SJCRH30 (cell line): ENCODE data around the genes STMP1 and FMC1.

DNA sequence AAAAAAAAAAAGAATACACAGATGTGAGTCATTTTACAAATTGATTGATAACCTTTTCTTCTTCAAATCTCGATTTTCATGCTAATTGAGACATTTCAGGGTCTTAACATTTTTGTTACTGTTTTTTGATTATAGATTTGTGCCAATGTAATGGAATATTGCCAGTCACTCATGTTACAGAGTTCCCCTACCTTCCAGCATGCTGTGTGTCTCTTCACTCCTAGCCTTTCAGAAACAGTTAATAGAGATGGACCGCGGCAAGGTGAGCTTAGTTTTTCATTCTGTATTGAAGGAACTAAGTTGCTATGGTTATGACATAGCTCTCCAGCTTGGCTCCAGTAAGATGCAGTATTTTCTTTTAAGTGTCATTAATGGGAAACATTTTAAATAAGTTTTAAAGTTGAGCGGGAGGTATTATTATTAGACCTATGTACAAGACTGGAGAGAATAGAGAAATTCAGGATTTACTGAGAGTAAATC lies 23.9 kb upstream of the STMP1 start:
- RAMPAGE, long total RNA = no peak

GRCh38 chr7:135662157-135662761 lies at the start of gene STMP1:
Gene STMP1 (plus strand): TSS chr7:135662514.
- RAMPAGE, long total RNA = no peak

DNA sequence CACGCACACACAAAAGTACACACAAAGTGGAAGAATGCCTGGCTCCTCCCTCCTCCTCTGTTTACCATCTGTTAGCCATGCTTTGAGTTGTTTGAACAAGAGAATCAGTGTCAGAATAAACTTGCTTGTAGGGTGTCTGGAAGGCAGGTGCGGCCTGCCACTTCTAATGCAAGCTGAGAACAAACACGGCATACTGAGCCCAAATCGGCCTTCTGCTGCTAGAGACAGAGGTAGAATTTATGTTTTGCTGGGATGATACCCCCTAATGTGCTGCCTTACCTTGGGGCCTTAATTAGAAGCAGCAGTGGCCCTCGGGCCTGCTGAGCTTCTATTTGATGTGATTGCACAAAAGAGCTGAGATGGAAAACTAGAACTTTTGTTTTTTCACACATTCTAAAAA lies 24.9 kb upstream of the FAM180A start:
- RAMPAGE, long total RNA = no peak

DNA sequence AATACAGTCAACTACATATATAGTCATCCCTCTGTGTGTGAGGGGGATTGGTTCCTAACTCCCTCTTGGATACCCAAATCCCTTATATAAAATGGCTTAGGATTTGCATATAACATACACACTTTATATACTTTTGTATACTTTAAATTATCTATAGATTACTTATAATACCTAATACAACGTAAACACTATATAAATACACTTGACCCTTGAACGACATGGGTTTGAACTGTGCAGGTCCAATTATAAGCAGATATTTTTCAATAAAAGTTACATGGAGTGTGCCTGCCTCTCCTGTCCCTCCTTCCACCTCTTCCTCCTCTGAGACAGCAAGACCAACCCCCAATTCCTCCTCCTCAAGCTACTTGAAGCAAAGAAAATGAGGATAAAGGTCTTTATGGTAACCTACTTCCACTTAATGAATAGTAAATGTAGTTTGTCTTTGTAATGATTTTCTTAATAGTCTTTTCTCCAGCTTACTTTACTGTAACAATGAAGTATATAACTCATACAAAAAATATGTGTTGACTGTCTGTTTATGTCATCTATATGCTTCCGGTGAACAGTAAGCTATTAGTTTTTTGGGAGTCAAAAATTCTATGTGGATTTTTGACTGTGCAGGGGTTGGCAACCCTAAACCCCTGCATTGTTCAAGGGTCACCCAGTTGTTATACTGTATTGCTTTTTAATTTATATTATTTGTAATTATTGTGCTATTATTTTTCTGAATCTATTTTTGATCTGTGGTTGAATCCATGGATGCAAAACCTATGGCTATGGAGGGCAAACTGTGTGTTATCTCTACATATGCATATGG lies 39.5 kb downstream of the MTPN start:
- RAMPAGE, long total RNA = no peak

- RAMPAGE, long total RNA = no peak
Observed at GRCh38 chr7:135980613-135981238, 3.6 kb upstream of the MTPN start.

- RAMPAGE, long total RNA = no peak
Observed at GRCh38 chr7:136086779-136087163, 109.6 kb upstream of the MTPN start.

GRCh38 chr7:138125597-138125982 lies 49.3 kb downstream of the AKR1D1 start:
- RAMPAGE, long total RNA = no peak

GRCh38 chr7:138169604-138170110 lies 93.4 kb downstream of the AKR1D1 start:
- RAMPAGE, long total RNA = no peak

DNA sequence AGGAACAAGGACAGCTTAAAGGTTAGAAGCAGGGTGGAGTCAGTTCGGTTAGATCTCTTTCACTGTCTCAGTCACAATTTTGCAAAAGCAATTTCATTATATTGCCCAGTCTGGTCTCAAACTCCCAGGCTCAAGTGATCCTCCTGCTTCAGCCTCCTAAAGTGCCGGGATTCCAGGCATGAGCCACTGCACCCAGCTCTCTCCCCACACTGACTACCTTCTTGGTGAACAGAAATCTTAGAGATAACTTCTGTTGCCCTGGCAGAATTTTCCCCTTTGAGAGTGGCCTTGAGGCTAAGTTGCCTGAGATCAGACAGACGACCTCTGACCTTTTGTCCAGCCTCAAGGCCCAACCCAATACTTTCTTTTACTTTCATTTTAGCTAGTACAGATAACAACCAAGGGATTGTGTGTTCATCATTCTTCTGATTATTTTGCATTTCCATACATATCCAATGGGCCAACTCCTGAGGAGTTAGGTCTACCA lies 146.1 kb upstream of the TRIM24 start:
- RAMPAGE, long total RNA = no peak

DNA sequence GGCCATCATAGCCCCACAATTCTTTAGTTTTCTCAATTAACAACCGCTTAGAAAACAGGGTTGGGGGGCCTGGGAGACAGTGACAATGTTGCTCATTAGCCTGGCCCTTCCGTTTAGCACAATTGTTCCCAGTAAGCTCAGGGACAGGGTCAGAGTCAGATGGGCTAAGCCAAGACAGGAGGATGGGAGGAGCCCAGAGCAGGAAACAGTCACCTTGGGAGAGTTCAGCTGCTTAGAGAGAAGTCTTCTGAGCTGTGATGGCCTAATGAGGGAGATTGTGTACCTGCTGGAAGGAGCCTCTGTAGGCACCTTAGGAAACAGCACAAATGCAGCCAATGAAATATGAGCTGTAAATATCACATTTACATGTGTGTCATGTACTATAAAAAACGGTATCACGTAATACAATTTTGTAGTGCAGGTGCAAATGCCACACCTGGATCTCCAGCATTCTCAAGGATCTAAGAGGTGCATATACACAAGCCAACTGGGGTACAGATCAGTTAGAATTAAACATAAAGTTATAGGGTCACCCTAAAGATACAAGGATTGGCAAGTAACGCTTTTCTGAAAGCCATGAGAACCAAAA lies 35.8 kb downstream of the SVOPL start:
- RAMPAGE, long total RNA = no peak

DNA sequence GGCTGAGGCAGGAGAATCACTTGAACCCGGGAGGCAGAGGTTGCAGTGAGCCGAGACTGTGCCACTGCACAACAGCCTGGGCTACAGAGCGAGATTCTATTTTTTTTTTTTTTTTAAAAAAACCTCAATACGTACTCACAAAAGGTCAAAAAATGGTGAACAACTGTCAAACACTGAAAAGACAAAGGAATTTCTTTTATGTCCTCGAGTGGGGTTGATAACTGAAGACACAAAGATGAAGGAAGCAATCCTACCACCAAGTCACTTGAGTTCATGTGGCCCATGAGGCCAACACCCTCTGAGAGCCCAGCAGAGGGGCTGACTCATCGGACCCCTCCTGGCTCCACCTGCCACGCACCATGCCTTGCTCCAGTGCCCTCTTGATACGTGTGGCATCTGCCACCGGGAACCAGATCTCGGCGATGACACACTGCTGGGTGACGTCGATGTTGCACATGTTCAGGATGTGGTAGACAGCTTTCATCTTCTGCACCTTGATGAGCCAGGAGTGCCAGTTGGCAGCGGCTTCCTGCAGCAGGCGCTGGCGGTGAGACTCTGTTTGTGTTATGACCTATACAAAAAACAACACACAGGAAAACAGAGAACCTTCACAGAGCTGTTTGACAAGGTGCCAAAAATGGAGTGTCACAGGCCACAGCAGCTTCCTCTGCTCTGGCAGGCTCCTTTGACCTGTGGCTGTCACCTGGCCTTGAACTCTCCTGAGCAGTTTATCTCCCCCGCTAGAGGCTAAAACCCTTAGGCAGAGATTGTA lies 45.3 kb upstream of the TMEM213 start:
- RAMPAGE, long total RNA = no peak

GRCh38 chr7:139049518-139050167 lies 13.8 kb upstream of the ZC3HAV1L start:
- RAMPAGE, long total RNA = no peak

DNA sequence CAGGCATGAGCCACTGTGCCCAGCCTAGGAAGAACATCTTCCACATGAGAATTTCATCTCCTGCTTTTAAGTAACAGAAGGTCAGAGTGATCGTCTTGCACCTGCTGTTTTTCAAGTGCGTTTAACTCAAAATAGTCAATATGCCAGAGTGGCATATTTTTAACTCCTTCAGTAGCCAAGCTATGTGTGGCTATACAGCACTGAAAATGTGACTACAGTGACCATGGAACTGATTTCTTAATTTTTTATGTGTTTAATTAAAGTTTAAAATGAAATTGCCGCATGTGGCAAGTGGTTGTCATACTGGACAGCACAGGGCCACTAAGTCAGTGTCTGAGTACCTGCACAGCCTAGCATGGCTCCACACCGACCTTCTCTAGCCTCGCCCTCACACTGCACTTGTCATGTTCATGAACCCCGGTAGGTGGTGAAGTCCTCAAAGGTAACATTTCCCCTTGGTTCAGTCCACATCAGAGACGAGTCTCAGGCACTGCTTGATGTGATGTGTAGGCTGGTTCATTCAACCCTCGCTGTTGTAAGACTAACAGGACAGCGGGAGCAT lies 32.6 kb upstream of the ZC3HAV1L start:
- RAMPAGE, long total RNA = no peak

DNA sequence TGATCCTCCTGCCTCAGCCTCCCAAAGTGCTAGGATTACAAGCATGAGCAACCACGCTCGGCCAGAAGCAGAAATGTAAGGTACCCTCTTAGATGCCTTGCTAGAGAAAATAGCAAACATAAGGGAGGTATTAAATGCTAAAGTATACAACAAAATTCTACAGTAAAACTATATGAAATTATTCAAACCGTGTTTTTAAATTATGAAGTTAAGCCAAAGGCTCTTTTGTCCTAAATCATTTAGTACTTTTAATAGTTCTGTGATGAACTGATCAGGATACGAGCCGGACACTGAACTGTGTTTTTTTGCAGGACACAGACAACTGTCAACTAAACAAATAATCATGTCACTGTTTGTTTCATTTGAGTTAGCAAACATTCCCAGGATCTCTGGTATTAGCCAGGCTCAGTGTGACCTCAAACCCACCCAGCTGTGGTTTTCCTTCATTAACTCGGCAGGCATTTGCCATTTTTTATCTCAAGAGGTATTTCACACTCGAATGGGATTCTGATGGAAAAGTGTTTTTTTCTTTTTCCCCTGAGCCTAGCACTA lies 33.8 kb downstream of the ZC3HAV1 start:
- RAMPAGE, long total RNA = no peak

DNA sequence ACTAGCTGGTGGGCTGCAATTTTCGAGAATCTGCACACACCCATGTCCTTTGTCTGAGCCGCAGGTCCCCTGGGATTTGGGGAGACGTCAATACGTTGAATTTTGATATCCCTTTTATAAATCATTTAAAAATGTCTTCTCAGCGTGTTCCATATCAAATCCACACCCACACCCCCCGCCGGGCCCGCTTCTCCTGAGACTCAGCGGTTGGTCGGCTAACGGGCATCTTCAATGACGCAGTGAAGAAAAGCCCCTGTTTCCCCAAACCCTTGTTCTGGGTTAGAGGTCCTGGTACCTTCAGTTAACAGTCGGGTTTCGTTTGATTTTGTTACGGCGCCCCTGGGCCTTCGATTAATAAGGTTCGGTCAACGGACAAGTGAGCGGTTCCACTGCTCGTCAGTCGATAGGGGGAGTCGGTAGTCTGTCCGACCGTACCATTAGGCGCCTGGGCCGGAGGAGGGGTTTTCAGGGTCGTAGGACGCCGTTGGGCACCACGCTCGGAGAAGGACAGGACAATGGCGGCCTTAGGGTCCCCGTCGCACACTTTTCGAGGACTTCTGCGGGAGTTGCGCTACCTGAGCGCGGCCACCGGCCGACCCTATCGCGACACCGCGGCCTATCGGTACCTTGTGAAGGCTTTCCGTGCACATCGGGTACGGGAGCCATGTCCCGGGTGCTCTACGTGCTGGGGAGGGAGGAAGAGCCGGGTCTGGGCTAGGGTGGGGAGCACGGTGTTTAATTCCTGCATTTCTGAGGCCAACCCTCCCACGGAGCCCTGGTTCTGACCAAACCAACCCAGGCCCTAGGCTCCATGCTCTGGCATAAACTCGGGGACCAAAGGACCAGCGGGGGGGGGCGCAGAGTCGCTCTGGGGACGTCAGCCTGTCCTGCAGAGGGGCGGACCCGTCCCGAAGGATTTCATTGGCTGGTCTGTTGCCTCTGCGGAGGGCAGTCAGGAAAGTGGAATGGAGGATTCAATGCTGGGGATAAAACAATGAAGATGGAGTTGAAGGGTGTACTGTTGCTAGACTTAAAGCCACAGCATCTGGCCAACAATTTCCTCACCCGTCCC lies at the start of gene FMC1:
FMC1 (plus strand) TSS at position 468 of the 1,072 bp plus-strand sequence.
- RAMPAGE, long total RNA = no peak

GRCh38 chr7:139362893-139363146 lies 3.1 kb downstream of the LUC7L2 start:
- RAMPAGE, long total RNA = no peak

DNA sequence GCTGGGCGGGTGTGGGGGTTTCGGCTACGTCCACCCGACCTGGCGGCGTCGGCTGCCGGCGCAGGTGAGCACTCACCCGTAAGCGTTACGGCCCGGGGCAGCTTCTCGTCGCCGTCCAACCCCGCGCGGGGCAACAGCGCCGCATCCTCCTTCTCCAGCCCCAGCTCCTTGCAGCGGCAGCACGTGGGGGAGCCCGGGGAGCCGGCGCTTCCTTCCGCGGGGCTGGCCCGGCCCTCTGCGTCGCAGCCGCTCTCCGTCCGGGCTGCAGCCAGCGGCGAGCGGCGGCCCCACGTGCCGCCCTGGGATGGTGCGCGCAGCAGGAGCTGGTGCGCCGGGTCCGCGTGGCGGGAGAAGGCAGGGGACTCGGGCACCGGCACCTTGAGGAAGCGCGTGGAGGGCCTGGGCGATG lies 659 bp downstream of the KLRG2 start:
- RAMPAGE, long total RNA = no peak

DNA sequence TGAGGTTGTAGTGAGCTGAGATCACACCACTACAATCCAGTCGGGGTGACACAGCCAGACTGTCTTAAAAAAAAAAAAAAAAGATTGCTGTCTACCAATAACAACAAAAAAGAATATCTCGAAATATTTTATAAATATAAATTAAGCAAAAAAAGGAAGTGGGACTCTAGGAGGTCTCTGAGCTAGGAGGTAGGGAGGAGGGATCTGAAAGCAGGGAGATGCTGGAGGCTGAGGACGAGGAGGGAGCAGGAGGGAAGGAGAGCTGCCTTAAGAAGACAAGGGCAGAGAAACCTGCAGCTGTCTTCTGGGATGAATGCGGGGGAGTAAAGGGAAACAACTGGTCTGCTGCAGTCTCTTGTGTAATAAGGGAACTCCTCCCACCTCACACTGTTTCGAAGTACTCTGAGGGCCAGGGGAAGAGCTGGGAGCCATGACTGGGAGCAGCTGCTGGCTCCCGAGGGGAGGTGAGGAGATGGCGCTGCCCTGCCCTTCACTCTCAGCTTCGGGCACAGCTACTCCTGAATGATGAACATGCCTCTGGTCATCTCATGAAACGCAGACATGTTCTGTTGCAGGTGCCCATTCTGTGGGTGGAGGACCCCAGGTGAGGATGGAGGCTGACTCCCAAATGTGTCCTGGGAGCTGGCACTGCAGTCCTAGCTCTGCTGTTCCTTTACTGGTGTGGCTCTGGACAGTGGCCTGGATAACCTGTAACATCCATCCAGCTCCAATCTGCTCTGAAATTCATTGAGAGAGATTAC lies 65.1 kb downstream of the CLEC2L start:
- RAMPAGE, long total RNA = no peak

GRCh38 chr7:139626388-139627227 lies 103.1 kb downstream of the CLEC2L start:
- RAMPAGE, long total RNA = no peak

GRCh38 chr7:139691224-139691592 lies 86.6 kb downstream of the HIPK2 start:
- RAMPAGE, long total RNA = no peak